ENCODE measurements around a stretch of chr1.

- RRBS: no CpG with 5 or more reads among the region's 10 CpGs
Measured at GRCh38 chr1:227945404-227946120, 2.2 kb downstream of the WNT9A start.

- RRBS: no CpG with 5 or more reads among the region's 8 CpGs
Measured at GRCh38 chr1:228084195-228085014, 1.9 kb downstream of the ARF1 start.

GRCh38 chr1:228101347-228101850 lies 1.7 kb downstream of the C1orf35 start:
- RRBS: no CpG with 5 or more reads among the region's 9 CpGs

GRCh38 chr1:228105807-228106219 lies 2.7 kb upstream of the C1orf35 start:
- RRBS: no CpG with 5 or more reads among the region's 4 CpGs

DNA sequence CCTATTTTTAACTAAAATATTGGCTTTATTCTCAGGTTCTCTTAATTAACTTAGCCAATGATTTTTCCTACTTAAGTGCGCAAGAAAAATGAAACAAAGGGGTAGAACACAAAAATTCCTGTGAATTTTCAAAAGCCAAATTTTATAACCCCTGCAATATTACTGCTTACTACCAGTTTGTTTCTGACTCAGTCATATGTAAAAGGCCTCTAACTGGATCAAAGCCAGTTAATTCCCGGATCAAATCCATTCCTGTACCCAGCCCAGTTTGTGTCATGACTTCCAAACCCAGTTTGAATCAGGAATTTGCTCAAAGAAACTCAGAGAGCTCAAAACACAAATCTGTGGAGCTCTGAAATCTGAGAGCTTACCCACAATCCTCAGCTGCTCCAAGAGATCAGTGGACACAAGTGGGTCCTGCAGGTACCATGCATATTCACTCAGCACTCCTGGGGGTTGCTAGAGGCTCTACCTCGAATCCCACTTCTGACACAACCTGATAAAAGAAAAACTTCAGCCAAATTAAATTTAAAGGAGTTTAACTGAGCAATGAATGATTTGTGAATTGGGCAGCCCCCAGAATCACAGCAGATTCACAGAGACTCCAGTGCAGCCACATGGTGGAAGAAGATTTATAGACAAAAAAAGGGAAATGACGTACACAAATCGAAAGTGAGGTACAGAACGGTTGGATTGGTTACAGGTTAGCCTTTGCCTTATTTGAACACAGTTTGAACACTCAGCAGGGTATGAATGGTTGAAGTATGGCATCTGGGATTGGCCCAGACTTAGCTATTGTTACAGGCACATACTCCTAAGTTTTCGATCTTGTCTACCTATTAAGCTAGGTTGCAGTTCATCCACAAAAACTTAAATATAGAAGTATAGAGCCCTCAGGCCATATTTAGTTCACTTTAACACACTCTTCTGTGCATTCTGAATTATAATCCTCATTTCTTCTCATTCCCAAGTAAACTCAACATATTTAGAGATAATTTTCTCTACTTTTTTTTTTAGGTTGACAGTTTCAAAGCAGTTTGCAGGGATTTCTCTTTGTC lies 11.9 kb upstream of the MRPL55 start:
- RRBS: no CpG with 5 or more reads among the region's 7 CpGs

DNA sequence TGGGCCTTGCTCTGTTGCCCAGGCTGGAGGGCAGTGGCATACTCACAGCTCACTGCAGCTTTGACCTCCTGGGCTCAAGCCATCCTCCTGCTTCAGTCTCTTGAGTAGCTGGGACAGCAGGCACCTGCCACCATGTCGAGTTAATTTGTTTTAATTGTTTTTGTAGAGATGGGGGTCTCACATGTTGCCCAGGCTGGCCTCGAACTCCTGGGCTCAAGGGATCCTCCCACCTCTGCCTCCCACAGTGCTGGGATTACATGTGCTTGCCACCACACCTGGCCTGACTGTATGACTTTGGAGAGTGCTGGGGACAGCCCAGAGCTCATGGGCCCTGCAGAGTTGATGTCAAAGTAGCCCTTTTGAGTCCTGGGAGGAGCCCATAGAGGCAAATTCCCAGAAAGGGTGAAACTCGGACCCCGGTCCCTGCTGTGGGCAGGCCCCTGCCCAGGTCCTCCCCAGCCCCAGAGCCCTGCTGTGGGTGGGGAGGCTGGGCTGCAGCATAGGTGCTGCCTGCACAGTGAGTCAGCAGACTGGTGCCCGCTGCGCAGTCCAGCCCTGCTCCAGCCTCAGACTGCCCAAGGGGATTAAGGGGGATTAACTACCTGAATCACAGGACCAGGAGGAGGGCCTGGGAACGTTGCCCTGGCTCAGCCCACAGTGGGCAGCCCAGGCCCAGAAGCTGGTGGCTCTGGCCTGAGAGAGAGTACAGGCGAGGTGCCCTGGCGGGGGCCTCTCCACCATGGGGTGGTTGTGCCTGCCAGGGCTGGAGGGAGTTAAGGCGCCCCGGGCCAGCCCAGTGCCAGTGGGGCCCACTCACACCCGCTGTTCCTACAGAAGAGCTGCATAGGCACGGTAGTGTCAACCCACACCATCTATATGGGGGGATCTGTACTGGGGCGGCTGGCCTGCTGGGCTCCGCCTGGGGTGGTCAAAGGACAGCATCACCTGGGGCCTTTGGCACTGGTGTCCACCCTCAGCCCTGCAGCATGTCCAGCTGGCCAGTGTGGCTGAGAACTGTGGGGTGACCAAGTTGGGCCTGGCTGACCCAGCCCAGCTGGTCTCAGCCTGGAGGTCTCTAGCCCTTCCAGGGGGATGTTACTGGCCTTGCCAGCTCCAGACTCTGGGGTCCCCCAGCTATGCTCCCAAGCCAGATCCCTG lies 2.2 kb downstream of the OBSCN start:
- RRBS: no CpG with 5 or more reads among the region's 15 CpGs

DNA sequence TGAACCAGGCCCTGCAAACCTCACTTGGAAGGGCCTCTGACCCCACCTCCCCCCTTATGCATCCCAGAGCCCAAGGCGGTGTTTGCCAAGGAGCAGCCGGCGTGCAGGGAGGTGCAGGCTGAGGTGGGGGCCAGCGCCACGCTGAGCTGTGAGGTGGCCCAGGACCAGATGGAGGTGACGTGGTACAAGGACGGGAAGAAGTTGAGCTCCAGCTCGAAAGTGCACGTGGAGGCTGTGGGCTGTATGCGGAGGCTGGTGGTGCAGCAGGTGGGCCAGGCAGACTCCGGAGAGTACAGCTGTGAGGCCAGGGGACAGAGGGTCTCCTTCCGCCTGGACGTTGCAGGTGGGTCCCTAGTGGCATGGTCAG lies 11.4 kb downstream of the OBSCN start:
- RRBS: no CpG with 5 or more reads among the region's 13 CpGs

DNA sequence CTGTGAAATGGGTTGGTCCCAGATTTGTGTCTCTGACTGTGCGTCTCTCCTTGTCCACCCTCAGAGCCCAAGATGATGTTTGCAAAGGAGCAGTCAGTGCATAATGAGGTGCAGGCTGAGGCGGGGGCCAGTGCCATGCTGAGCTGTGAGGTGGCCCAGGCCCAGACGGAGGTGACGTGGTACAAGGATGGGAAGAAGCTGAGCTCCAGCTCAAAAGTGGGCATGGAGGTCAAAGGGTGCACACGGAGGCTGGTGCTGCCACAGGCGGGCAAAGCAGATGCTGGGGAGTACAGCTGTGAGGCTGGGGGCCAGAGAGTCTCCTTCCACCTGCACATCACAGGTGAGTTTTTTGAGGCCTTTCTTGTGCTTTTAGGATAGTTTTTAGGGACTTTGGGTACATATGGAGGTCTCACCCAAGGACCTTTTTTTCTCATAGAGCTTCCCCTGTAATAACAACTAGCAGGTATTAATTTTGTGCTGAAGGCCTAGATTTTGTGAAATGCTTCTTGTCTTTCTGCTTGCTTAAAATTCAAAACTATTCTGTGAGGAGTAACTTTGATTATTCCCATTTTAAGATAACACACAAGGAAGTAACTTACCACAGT lies 36.5 kb downstream of the OBSCN start:
- RRBS: no CpG with 5 or more reads among the region's 6 CpGs

GRCh38 chr1:228275715-228276465 lies 68.0 kb downstream of the OBSCN start:
- RRBS: 4% methylated on average over 16 of the region's 62 CpGs

GRCh38 chr1:228297721-228298147 lies 89.9 kb downstream of the OBSCN start:
- RRBS: no CpG with 5 or more reads among the region's 3 CpGs

DNA sequence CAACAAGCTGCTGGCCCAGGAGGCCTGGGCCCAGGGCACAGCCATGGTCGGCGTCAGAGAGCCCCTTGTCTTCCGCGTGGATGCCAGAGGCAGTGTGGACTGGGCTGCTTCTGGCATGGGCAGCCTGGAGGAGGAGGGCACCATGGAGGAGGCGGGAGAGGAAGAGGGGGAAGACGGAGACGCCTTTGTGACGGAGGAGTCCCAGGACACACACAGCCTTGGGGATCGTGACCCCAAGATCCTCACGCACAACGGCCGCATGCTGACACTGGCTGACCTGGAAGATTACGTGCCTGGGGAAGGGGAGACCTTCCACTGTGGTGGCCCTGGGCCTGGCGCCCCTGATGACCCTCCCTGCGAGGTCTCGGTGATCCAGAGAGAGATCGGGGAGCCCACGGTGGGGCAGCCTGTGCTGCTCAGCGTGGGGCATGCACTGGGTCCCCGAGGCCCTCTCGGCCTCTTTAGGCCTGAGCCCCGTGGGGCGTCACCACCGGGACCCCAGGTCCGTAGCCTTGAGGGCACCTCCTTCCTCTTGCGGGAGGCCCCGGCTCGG lies 46.5 kb downstream of the TRIM11 start:
- RRBS: 86% methylated on average over 5 of the region's 28 CpGs

- RRBS: no CpG with 5 or more reads among the region's 8 CpGs
Measured at GRCh38 chr1:228410341-228410810, 3.7 kb upstream of the TRIM11 start.

DNA sequence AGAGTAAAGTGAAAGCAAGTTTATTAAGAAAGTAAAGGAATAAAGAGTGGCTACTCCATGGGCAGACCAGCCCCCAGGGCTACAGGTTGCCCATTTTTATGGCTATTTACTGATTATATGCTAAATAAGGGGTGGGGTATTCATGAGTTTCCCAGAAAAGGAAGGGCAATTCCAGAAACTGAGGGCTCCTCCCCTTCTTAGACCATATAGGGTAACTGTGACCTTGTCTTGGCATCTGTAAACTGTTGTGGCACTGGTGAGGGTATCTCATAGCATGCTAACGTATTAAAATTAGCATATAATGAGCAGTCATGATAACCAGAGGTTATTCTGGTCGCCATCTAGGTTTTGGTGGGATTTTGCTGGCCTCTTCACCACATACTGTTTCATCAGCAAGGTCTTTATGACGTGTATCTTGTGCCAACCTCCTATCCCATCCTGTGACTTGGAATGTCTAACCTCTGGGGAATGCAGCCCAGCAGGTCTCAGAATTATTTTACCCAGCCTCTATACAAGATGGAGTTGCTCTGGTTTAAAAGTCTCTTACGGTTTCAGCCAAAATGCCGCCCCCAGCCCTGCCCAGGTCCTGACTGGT lies 931 bp upstream of the TRIM17 start:
- RRBS: no CpG with 5 or more reads among the region's 5 CpGs

- RRBS: 82% methylated on average over 2 of the region's 22 CpGs
Measured at GRCh38 chr1:228493770-228494525, 6.8 kb downstream of the RNF187 start.

DNA sequence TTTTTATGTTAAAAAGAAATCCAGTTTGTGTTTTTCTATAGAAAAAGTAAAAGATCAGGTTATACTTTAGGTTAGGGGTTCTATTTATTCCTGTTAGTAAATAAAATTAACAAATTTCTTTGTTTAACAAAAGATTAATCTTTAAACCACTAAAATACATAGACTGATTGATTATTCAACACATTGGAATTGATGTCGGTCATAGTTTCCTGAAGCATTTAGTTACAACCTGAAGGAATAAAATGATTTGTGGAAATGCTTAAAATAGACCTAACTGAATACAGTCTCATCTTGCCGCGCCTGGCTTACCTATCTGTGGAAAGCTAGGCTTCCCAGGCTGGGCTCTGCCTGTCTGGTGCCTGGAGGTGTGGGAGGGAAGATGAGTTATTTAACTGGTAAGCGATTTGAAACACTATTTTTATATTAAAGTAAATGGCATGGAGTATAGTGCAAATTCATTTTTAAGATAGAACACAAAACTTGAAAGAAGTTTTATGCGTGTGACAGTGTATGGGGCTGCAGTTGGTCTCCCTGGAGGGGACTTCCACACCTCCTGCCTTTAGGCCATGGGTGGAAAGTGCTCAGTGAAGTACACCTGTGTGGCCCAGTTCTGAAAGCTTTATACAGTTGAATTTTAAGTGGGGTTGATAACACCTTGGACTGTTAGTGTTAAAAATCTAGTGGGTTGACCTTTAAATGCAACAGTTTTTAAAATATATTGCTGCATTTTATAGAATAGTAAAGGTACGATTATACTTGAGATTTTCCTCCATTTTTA lies 10.3 kb downstream of the RHOU start:
- RRBS: no CpG with 5 or more reads among the region's 6 CpGs

- RRBS: no CpG with 5 or more reads among the region's 14 CpGs
Measured at GRCh38 chr1:228782859-228783931, 47.9 kb downstream of the RHOU start.

GRCh38 chr1:228836341-228836824 lies 101.1 kb downstream of the RHOU start:
- RRBS: no CpG with 5 or more reads among the region's 5 CpGs

DNA sequence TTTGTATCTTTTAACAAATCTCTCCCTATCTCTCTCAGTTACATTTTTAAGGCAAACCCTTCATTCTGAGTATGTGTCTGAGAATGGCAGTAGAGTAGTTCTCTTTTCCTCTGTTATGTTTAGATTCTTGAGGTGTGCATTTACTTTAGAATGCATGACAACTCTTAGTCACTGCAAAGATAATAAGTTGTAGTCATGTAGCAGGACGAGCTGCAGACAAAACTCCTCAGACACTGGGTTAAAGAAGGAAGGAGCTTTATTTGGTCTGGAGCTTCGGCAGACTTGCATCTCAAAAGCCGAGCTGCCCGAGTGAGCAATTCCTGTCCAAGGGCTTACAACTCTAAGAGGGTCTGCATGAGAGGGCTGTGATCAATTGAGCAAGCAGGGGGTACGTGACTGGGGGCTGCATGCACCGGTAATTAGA lies 114.8 kb downstream of the RHOU start:
- RRBS: no CpG with 5 or more reads among the region's 6 CpGs

DNA sequence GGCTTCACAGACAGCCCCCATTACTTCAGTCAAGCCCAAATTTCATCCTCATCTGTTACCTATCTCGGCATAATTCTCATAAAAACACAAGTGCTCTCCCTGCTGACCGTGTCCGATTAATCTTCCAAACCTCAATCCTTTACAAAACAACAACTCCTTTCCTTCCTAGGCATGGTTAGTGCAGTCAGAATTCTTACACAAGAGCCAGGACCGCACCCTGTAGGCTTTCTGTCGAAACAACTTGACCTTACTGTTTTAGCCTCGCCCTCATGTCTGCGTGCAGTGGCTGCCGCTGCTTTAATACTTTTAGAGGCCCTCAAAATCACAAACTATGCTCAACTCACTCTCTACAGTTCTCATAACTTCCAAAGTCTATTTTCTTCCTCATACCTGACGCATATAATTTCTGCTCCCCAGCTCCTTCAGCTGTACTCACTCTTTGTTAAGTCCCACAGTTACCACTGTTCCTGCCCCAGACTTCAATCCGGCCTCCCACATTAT lies 214.4 kb downstream of the RHOU start:
- RRBS: no CpG with 5 or more reads among the region's 10 CpGs

DNA sequence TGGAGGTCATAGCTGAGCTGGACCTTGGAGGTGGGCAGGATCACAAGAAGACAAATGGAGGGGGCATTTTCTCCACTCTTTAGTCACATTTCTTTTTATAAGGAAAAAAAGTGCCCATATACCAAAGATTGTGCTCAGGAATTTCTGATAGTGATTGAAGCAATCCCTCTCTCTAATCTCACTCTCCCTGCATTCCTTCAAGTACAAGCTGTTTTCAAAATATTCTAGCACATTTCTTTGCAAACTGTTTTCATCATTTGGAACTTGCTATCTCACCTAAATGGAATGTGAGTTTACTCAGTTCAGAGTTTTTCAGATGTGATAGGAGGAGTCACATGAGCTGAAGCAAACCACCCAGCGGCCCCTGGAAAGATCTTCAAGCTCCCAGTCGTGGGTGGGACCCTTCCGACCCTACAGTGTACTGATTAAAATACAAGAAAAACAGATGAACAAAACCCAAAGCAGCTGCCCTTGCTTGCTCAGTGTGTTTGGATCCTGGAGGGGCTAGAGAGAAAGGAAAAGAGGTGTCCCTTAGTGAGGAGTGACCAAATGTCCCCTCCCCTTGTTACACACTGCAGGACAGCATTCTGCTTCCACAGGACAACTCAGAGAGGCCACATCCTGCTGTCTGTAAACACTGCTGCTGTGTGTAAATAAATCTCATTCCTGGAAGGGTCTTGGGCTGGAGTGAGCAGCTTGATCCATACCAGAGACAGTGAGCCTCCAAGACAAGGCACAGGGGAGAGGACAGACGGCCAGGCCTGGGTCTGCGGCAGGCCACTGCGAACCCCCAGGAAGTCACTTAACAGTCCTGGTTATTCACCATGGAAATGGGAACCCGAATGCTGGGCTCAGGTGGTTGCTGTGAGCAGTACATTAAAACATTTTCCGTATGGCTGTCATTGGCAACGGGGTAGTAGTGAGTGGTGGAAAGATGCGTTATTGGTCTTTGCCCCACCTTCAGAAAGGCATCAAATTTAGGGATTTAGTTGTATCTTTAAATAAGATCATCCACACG lies 229.1 kb downstream of the RHOU start:
- RRBS: no CpG with 5 or more reads among the region's 11 CpGs

Data from AG08470 (cell line).